Psoas muscle (tissue), 2 donors: ENCODE data around the genes COL13A1, LRRC20, ADAMTS14, SGPL1 and UNC5B.

- PRO-cap, 2 experiments: no peak in any of the 2 experiments
These were observed 4.1 kb downstream of the TSPAN15 start for GRCh38 chr10:69455352-69455753.

DNA sequence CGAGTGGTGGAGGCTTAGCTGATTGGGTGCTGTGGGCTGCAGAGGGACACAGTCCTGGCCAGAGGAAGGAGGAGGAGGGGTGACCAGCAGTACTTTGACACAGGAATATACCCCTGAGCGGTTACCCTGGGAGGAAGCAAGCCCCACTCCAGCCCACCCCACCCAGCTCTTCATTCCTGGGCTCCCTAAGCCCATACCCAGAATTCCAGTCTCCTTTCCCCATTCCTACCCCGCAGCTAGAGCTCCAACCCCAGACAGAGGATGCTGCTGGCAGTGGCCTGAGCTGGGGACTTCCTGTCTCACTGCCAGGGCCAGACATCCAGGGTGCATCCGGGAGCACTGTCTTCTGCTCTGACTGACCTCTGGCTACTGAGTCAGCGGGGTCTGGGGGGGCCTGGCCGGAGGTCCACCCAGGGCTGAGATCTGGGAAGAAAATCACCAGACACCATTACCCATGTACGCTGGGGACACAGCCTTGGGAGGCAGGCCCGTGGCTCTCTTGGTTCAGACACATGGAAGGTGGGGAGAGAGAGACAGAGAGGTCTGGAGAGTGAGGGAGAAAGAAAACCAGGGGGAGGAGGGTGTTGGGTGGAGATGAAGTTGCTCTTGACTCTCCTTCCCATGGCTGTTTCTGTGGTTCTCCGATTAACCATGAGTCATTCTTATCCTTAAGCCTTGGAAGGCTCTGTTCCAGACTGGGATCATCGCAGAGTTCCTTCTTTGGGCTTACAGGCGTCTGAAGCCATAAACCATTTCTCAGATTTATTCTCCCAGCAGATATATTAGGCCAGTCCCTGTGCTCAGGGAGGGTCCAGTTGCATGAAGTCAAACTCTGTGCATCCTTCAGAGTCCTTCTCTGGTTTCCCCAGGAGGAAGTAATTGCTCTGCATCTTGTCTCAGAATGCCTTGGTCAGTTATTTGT is 23.6 kb downstream of the TSPAN15 start:
- PRO-cap, 2 experiments: no peak in any of the 2 experiments

DNA sequence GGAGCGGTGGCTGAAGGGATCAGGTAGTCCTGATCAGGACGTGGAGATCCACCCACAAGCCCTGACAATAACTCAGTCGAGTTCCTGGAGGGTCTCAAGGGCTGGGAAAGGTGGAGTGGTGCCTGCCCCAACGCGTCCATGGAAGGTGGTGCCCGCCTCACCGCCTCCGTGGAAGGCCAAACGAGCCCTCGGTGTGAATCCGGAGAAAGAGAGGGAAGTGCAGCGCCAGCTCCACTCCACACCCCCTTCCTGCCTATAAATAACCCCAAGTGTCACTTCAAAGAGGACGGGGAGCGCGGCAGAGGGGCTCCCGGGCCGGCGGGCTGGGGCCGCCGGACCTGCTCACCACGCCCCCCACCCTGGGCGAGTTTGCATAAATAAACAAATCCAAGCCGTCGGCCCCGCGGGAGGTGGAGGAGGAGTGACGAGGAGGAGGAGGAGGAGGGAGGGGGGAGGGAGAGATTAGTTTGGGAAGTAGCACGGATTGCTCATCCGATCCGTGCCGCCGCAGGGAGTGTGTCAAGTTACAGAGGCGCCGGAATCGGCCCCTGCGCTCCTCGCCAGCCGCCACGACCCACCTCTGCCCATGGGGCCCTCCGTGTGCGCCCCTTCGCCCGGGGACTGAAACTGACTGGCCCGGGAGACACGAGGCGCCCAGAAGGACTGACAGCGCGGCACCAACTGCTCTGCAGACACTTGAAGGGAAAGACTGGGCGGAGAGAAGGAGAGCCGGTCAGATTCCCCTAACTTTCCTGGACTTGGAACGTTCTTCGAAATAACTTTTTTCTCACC is at the start of gene COL13A1:
Gene COL13A1 (plus strand): TSS at position 491 of the 792 bp plus-strand sequence.
- PRO-cap, 2 experiments: peak in 1 of 2 experiments; most common plus-strand start position 287 of the sequence (in 1); most common minus-strand start position 211 of the sequence (in 1)

- PRO-cap, 2 experiments: no peak in any of the 2 experiments
These were observed 110.9 kb downstream of the COL13A1 start for GRCh38 chr10:69912491-69913052.

GRCh38 chr10:70132065-70132504 is 540 bp downstream of the AIFM2 start:
- PRO-cap, 2 experiments: no peak in any of the 2 experiments

GRCh38 chr10:70139414-70140279 is 6.9 kb downstream of the TYSND1 start:
- PRO-cap, 2 experiments: no peak in any of the 2 experiments

- PRO-cap, 2 experiments: no peak in any of the 2 experiments
These were observed 5.0 kb upstream of the TYSND1 start for GRCh38 chr10:70151450-70151984.

DNA sequence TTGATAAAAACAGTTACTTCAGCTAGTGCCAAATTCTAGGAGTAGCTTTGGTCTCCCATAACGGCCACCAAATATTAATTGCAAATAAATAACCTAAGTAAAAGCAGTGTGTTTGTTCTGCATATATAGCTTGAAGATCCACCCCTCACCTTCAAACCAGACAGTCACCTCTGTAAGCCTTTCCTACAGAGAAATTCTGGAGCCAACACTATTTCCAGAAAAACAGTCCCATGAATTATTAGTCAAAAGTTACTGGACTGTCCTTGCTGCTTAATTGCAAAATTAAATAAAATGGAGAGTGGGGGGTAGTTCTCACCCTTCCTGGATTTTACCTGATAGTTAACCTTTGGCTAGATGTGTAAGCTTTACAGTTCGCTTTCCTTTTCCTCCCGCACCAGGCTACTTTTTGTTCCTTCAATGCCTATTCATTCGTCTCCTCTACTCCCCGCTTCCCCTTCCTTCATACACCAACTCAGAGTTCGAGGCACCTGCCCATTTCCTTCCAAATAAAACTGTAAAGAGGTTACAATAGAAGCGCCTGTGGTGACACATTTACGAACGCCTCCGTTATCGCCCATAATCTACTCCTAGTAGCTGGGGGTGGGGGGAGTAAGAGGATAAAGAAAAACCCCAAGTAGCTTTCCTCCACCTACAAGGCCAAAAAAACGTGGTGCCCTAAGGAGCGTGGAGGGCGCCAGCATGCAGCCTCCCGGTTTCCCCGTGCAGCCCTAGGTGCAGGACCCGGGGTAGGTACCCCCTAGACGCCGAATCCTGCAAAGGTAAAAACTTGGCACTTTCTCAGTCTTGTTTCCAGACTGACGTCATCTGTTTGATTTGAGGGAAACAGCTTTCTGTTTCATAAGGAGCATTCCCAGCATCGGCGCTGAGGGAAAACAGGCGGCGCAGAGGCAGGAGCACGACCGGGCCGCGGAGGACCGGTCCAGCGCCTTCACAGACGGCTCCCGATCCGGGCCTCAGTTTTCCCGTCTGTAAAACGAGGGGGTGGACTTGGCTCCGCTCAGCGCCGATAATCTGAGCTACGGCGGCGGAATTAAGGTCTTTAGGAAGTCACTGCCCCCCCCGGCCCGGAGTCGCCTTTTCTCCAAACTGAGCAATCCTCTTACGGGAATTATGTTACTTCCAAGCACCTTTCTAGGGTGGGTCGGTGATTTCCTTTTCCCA is 1.1 kb downstream of the PPA1 start:
- PRO-cap, 2 experiments: peak in 2 of 2 experiments; most common plus-strand start position 886 of the sequence (in 2)

DNA sequence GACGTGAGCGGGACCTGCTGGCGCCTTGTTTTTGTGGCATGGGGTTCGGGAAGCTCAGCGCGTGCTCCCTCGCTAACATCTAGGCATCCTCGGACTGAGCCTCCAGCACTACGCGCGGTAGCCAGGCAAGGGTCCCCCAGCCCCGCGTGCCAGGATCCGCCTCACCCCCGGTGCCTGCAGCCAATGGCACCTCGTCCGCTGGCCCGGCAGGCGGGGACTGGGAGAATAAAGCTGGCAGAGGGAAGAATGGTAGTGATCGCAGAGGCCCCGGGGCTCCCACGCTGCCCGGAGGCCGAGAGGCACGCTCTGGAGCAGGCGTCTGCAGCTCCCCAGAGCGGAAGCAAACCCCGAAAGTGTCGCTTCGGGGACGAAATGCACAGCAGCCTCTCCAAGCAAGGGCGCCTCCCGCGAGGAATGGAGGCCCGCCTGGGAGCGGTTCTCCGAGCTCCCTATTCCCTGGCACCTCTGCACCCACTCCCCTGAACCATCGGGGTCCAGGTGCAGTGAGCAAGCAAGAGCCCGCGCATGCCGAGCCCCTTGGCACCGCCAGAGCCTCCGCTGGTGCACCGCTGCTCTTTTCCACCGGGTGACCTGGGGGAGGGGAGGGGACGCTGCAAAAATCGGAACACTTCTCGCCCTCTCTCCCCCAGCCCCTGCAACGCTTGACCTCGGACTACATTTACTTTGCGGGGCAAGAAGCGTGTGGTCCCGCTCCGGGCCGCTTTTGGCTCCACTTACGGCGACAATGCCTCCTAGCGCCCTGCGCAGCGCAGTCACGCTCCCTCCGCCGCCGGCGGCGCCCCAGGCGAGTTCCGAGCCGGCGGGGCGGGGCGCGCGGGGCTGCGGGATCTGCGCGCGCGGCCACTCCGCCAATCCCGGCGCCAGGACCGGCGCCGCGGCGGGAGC is at the start of gene LRRC20:
Gene LRRC20 (minus strand): TSS at position 815 of the 906 bp plus-strand sequence.
- PRO-cap, 2 experiments: peak in 2 of 2 experiments; most common plus-strand start position 237 of the sequence (in 2); most common minus-strand start position 96 of the sequence (in 2)

DNA sequence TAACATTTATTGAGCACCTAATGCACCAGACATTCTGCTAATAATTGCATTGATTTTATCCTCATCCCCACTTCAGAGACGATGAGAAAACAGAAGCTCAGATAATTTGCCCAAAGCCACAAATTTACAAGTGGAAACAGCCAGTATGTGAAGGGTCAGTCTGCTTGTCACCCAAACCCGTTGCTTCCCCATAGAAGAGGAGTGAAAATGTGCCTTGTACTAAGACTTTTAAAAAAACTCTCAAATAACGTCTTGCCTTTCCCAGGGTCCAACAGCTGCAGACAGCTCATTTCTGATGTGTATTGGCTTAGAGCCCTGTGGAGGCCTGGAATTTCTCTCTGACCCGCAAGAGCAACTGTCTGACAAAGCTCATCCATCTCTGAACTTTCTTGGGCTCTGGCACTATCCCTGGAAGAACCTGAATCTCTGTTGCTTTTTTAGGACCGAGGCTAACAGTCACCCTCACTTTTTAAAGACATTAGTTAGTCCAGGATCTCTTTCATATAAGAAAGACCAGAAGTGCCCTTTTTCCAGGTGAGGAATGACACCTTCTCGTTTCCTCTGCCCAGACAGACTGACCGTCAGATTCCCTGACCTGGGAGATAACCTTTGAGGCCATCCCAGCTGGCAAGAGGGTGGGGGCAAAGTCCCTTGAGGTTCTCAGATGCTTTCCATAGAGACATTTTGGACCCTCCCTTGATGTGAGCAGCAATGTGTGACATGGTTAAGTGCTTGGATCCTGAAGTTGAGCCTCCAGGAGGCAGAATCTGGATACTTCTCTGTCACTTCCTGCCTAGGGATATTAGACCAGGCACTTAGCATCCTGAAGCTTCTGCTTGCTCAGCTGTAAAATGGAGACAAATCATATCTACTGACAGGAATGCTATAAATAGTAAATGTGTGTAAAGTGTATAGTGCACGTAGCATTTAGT is 4.4 kb upstream of the NODAL start:
- PRO-cap, 2 experiments: no peak in any of the 2 experiments

GRCh38 chr10:70671876-70673075 is at the start of gene ADAMTS14:
ADAMTS14 (plus strand) TSS chr10:70672506.
- PRO-cap, 2 experiments: no peak in any of the 2 experiments

DNA sequence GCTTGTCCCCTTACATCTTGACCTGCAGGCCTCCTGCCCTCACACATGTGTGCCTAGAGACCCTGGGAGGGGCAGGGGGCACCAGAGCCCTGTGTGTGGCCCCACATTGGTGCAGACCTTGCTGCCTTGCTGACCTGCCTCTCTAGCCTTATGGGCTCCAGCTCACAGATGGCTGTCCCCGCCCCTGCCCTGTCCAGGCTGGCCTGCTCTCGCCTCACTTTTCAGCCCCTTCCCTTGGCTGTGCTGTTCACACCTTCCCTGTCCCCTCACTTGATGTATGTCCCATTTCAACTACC is 9.4 kb downstream of the ADAMTS14 start:
- PRO-cap, 2 experiments: peak in 1 of 2 experiments; most common minus-strand start position 243 of the sequence (in 1)

- PRO-cap, 2 experiments: peak in 2 of 2 experiments; most common plus-strand start chr10:70815949 (in 2)
These were observed at the start of gene SGPL1 for GRCh38 chr10:70815554-70816161. SGPL1 (plus strand) TSS chr10:70815948.

- PRO-cap, 2 experiments: no peak in any of the 2 experiments
These were observed 26.0 kb downstream of the PCBD1 start for GRCh38 chr10:70862424-70862756.

GRCh38 chr10:70887075-70887214 is 1.4 kb downstream of the PCBD1 start:
- PRO-cap, 2 experiments: no peak in any of the 2 experiments

DNA sequence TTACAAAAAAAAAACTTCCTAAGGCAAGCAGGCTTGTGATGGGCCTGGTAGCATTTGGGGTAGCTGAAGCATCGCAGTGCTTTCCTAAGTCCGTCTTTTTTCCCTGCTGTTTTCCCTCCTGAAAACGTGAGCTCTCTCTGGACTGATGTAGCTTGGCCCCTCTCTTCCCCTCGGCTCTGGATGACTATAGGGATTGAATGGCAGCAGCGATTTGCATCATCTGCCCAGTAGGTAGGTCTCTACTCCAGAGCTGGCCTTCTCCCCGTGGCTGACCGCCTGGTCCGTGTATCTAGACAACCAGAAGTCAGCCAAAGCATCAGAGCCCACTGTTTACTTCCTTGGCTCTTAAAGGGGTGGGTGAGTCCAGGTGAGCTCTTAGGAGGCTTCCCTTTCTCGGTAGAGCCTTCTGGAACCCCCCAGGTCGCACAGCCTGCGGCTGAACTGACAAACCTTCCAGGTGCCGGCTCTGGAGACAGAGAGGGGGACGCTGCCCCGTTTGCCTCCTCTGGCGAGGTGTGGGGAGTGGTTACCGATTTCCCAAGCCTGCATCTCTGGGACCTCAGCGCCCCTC is 1.1 kb downstream of the PCBD1 start:
- PRO-cap, 2 experiments: no peak in any of the 2 experiments

DNA sequence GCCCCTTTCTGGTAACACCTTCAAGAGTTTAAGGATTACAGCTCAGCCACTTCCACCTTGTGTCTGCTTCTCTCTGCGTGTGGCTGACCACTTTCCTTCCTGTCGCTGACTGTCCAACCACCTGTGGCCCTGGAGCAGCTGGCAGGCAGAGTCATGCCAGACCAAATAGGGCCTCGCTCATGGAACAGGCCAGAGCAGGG is 97.3 kb upstream of the PCBD1 start:
- PRO-cap, 2 experiments: no peak in any of the 2 experiments

DNA sequence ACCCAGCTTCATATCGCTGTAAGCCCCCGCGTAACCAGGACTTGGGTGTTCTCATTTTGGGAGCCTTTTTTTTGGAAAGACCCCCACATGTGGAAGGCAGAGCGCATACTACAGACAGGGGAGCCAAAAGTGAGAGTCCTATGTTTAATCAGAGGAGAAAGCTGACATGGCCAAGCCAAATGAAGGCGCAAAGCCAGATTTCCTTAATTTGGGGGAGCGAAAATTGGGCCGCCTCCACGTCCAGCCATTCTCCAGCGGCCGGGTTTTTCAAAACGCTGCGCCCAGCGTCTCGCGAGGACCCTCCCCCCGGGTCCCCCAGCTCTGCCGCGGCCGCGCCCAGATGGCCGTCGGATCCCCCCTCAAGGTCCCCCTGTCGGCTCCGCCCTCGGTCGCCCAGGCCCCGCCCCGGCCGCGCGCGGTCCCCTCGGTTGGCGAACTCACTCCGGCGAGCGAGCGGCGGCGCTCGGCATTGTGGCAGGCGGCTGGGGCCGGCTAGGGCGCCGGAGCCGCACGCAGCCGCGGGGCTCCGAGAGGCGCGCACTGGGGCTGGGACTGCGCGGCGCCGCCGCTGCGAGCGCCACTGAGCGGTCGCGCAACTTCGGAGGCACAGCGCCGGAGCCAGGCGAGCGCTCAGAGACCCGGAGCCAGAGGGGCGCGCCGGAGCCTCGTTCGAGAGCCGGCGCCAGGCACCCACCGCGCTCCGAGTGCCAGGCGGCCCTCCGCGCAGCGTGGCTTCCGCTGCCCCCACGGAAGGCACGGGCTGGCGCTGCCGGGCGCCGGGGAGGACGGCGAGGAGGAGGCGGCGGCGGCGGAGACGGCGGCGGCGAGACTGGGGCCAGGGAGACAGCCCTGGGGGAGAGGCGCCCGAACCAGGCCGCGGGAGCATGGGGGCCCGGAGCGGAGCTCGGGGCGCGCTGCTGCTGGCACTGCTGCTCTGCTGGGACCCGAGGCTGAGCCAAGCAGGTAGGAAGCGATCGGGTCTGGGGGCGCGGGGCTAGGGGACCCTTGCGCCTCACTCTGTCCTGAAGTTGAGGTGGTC is at the start of gene UNC5B:
Gene UNC5B (plus strand): TSS at position 469 of the 1,039 bp plus-strand sequence.
- PRO-cap, 2 experiments: peak in 2 of 2 experiments; most common plus-strand start position 469 of the sequence (in 2)

GRCh38 chr10:71213772-71214811 is 1.7 kb downstream of the UNC5B start:
- PRO-cap, 2 experiments: no peak in any of the 2 experiments

DNA sequence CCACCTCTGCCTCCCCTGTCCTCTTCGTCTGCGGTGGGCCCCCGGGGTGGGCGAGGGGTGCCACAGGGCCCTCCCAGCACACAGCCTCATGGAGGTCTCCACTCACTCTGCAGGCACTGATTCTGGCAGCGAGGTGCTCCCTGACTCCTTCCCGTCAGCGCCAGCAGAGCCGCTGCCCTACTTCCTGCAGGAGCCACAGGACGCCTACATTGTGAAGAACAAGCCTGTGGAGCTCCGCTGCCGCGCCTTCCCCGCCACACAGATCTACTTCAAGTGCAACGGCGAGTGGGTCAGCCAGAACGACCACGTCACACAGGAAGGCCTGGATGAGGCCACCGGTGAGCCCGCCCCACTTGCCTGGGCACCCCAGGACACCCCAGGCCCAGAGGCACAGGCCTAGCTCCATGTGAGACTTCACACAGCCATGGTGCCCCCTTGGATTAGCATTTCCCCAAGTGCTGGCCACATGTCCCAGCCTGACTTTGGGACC is 39.3 kb upstream of the SLC29A3 start:
- PRO-cap, 2 experiments: no peak in any of the 2 experiments